ENCODE measurements around the genes GGACT and TMTC4.

- PRO-cap = unidirectional peak, plus-strand start at chr13:98576046; unidirectional peak, plus-strand start at chr13:98576295; bidirectional peak, plus-strand start at chr13:98576458, minus-strand start at chr13:98576457; bidirectional peak, plus-strand start at chr13:98576803, minus-strand start at chr13:98576662
Measured at GRCh38 chr13:98575875-98576949, 695 bp downstream of the STK24 start.

DNA sequence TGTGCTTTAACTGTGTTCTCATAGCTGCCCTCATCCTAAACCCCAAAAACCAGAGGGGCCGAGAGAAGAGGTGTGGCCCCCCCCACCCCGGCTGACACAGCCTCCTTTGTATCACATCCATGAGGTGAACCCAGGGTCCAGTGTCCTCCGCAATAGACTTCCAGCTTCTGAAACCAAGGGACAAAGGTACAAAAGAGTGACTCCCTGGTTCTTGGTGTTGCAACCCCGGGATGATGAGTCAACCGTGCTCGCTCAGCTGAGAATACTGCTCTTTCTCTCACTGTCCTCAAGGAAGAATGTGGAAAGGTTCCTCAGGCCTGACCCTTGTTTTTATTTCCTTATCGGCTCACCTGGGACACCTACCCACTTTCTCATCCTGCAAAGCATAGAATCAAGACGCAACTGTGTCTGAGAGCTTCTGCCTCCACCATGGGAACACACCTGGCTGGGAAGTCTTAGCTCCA is 5.5 kb downstream of the SLC15A1 start:
- PRO-cap = no peak

GRCh38 chr13:99087103-99087578 is 109.3 kb upstream of the DOCK9 start:
- PRO-cap = bidirectional peak, plus-strand start at chr13:99087224, minus-strand start at chr13:99087227

- PRO-cap = no peak
Measured at GRCh38 chr13:99205735-99206422, 5.2 kb downstream of the UBAC2 start.

DNA sequence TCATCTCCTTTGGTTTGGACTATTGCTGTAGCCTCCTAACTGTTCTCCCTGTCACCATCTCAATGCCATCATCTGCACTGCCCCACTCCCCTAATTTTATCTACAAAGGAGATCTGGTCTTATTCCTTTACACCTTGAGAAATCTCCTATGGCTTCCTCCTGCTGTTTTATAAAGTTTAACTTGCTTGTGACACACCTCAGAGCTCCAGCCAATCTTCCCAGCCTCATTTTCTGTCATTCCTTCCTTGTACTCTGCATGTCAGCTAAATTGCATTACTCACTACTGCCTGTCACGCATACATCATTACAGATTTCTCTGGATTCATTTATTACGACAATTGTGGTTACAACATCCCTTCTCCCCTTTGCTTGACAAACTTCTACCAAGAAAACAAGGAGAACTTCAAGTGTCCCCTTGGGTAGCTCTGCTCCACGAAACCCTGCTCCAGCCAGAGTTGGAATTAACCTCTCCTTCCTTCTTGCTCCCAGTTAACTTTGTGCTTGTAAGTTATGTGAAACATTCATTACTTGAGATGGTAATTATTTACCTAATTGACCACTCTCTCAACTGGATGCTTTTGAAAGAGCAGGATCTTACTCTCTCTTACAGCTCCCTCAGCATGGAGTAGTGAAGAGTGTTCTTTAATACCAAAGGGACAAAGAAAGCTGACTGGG is 22.0 kb upstream of the GPR18 start:
- PRO-cap = bidirectional peak, plus-strand start at position 406 of the sequence, minus-strand start at position 254 of the sequence

- PRO-cap = bidirectional peak, plus-strand start at chr13:99296756, minus-strand start at chr13:99296682
Measured at GRCh38 chr13:99296266-99297090, 10.7 kb downstream of the GPR183 start.

- PRO-cap = bidirectional peak, plus-strand start at chr13:99307911, minus-strand start at chr13:99307927
Measured at GRCh38 chr13:99307666-99308548, 708 bp upstream of the GPR183 start.

DNA sequence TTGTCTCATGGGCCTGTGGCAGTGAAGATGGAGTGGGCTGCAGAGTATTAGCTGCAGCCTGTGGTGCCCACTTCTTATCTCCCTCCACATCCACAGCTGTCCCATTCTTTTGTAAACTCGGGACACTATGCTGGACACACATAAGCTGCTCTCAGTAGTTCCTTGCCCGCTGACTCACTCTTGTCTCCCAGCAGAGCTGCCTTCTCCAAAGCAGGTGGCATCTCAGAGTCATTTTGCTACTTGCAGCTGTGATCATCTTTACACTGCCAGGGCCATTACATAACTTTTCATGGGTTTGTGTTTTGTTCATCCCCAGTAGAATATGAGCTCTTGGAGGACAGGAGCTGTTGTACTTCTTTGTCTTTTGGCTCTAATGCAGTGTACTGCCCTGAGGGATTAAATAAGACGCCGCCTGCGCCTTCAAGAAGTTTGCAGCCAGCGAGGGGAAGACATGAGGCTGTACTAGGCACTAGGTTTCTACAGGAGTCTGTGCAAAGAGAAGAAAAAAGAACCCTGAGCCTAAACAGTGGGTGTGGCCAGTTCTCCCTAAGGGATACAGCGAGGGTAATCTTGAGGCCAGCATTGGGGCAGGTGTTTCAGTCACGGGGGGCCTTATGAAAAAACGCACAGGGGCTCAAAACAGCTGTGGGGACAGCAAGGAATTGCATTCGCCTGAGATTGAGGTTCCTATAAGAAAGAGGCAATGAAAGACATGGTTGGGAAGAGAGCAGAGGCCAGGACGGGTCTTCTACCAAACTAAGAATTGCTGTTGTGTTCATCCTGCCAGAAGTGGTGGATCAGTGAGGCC is 40.8 kb upstream of the GPR183 start:
- PRO-cap = no peak

GRCh38 chr13:99415207-99415691 is 86.0 kb upstream of the TM9SF2 start:
- PRO-cap = no peak

GRCh38 chr13:99436778-99437637 is 64.3 kb upstream of the TM9SF2 start:
- PRO-cap = no peak

DNA sequence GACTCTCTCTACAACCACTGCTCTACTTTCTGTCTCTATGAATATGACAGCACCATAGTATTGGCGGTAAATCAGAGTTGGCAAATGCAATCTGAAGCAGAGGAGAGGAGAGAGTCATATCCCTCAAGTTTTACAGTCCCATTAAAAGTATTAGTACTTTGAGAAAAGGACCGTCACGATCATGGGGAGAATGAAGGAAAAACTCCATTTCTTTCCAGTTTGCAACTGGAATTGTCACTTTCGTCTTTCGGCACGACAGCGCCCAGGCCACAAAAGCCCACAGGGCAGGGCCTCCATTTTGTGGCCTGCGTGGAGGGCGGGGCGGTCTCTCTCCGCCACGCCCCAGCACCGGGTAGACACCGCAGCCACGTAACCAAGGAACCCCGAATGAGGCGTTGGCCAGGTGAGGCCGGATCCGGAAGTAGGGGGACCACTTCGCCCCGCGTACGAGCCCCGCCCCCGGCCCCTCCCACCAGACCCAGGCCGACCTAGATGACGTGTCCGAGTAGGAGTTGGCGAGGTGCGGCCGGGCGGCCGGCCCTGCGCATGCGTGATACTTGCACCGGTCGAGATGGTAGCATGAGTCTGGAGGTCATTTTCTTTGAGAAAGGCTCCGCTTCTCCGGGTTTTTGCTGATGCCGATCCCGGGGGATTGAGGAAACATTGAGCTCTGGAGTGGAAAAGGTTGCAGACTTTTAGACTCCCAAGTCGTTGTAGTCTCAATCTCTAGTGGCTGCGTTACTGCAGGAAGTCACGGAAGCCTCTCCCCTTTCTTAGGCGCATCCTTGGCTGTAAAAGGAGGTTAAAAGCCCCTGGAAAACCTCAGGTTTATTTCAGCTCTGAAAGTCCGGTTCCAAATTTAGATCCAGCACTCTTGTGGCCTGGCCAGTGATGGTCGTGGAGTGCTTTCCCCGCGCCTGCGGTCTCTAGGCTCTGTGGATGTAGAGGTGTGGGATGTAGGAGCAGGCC is 2.8 kb upstream of the TM9SF2 start:
- PRO-cap = bidirectional peak, plus-strand start at position 518 of the sequence, minus-strand start at position 389 of the sequence

- PRO-cap = no peak
Measured at GRCh38 chr13:99656777-99657508, 50.5 kb downstream of the CLYBL start.

- PRO-cap = no peak
Measured at GRCh38 chr13:99956079-99956816, 15.3 kb downstream of the ZIC5 start.

- PRO-cap = no peak
Measured at GRCh38 chr13:99990056-99990999, 8.7 kb downstream of the ZIC2 start.

- PRO-cap = no peak
Measured at GRCh38 chr13:100402846-100403128, 185.8 kb downstream of the GGACT start.

GRCh38 chr13:100588010-100589192 is at the start of gene GGACT:
GGACT (minus strand) TSS chr13:100588789.
- PRO-cap = unidirectional peak, plus-strand start at chr13:100588381; unidirectional peak, minus-strand start at chr13:100588730; unidirectional peak, minus-strand start at chr13:100588781; unidirectional peak, minus-strand start at chr13:100588834

- PRO-cap = no peak
Measured at GRCh38 chr13:100589193-100589398, 507 bp upstream of the GGACT start.

DNA sequence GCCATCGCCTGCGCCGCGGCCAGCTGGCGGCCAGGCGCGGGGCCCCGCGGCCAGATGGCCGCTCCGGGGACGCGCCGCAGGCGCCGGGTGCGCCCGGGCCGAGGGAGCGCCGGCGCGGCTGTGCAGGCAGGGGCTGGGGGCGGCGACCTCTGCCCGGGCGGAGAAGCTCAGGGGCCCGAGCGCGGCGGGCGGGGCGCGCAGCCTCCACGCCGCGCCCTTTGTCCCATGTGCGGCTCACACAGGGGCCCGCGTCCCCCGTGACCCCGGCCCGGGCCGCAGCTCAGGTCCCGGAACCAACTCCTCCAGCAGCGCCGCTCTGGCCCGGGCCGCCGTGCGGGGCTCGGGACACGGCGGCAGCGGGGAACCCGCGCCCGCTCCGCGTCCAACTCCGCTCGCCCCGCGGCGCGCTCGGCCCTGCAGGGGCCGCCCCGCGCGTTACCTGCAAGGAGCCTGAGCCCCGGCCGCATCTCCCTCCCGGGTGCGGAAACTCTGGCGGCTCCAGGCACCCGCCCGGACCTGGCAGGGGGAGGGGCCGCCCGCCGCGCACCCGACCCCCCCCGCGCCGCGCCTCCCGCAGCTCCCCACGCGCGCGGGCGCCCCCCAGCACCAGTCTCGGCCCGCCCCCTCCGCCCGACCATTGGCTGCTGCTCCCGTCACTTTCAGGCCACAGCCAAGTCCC is at the start of gene TMTC4:
Gene TMTC4 (minus strand): TSS at position 491 of the 679 bp plus-strand sequence.
- PRO-cap = bidirectional peak, plus-strand start outside the sequence, minus-strand start at position 611 of the sequence

DNA sequence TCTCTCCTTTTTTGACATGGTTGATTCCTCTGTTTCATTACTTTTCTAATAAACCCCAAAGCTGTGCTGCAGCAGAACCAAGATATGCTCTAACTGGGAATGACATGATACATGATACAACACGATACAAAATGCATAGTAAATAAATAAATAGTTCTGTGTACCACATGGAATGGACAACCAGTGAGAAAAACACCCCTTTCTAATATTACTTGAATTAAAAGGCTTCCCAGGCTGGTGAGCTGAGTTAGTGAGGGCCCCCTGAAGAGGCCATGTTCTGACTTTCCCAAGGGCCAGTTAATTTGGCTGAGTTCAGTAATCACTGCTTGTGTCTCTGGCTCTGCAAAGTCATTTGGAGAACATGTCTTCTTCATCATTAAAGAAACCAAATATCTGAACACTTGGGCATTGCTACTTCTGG is 203.1 kb upstream of the TMTC4 start:
- PRO-cap = no peak

DNA sequence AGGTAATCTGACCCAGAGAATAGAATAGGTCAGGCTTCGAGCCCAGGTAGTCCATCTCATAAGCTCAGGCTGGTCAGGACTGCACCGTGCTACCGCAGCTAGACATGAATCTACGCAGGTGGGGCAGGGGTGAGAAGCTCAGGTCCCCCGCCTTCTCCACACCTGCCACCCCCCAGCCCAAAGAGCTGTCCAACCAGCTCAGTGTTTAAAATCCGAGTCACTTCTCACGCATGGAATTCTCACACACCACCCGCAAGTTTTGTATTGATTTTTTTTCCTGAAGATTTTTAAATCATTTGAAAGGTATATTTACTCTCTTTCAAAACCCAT is 195.4 kb upstream of the FGF14 start:
- PRO-cap = no peak